ENCODE data around the genes SNAPC3 and PSIP1.

DNA sequence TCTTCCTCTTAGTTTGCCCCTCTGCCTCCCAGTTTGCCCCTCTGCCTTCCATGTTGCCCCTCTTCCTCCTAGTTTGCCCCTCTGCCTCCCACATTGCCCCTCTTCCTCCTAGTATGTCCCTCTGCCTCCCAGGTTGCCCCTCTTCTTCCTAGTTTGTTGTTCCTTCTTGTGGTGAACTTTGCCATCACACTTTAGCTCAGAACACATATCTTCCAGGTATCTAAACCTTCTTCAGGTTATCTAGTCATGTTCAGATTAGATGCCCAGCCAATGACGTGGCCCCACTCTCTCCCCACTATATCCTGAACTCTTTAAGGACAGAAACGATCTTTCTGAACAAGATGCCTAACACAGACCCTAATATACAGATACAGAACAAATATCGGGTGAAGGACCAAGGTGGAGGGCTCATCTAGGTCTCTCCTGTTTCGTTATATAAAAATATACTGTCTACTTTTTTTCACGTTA, 190.2 kb downstream of the NFIB start:
- PRO-cap, 2 experiments, result no peak in any of the 2 experiments

- PRO-cap, 2 experiments, result no peak in any of the 2 experiments
Observed at GRCh38 chr9:14256519-14256960, 57.4 kb downstream of the NFIB start.

GRCh38 chr9:14307933-14308364, 6.0 kb downstream of the NFIB start:
- PRO-cap, 2 experiments, result no peak in any of the 2 experiments

GRCh38 chr9:14345881-14346805, 32.2 kb upstream of the NFIB start:
- PRO-cap, 2 experiments, result no peak in any of the 2 experiments

- PRO-cap, 2 experiments, result no peak in any of the 2 experiments
Observed at GRCh38 chr9:14349738-14350523, 36.0 kb upstream of the NFIB start.

GRCh38 chr9:14351194-14351733, 37.3 kb upstream of the NFIB start:
- PRO-cap, 2 experiments, result no peak in any of the 2 experiments

- PRO-cap, 2 experiments, result no peak in any of the 2 experiments
Observed at GRCh38 chr9:14993824-14994341, 83.7 kb upstream of the FREM1 start.

DNA sequence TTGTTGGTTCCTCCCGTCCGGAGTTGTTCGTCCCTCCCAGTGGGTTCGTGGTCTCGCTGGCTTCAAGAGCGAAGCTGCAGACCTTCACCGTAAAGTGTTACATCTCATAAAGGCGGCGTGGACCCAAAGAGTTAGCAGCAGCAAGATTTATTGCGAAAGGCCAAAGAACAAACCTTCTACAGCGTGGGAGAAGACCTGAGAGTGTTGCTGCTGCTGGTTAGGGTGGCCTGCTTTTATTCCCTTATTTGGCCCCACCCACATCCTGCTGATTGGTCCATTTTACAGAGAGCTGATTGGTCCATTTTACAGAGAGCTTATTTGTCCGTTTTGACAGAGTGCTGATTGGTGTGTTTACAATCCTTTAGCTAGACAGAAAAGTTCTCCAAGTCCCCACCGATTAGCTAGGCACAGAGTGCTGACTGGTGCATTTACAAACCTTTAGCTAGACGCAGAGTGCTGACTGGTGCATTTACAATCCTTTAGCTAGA, 57.7 kb upstream of the SNAPC3 start:
- PRO-cap, 2 experiments, result no peak in any of the 2 experiments

GRCh38 chr9:15422093-15423357, at the start of gene SNAPC3:
TSS of gene SNAPC3 (plus strand) at chr9:15422876.
- PRO-cap, 2 experiments, result no peak in any of the 2 experiments

- PRO-cap, 2 experiments, result no peak in any of the 2 experiments
Observed at GRCh38 chr9:15473933-15474487, 36.8 kb downstream of the PSIP1 start.

DNA sequence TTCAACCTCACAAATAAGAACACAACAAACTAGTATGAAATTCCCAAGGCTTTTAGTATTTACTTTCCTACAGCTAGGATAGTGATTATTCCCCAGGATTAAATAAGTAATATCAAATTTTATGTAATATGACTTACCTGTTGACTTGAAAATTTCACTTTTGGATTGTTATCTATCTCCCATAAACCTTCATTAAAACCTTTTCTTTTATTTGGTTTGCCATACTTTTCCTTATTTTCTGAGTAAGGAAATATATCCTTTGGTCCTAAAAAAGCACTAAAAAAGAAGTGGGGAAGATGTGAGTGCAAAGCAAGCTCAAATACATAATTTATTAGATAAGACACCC, 20.9 kb downstream of the PSIP1 start:
- PRO-cap, 2 experiments, result no peak in any of the 2 experiments

- PRO-cap, 2 experiments, result peak in 1 of 2 experiments; most common minus-strand start chr9:15510962 (in 1)
Observed at GRCh38 chr9:15509918-15511187, at the start of gene PSIP1. TSS of gene PSIP1 (minus strand) at chr9:15510970.

DNA sequence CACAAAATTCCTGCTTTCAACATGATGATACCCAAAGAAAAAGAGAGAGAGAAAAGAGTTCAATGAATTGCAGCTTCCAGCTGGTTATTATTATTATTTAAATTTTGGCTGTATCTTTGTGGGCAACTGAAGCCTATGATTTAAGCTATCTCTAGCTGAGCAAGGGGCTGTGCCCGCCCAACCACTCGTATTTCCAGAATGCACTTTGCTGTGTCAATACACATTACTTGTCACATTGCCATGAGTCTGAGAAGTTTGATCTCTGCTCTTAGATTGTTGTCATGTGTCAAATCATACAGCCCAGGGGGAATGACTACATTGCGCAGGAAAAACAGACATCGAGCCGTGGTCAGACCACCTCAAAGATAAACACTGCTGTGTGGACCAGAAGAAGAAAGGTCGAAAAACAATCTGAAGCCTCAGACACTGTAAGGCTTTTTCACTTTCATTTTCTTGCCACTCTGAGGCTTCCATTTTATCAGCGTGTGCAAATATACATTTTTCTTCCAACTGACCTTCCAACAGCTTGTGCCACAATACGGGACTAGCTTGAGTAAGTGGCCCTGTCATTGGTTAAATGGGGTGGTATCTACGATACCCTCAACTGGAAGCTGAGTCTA, 603.2 kb downstream of the BNC2 start:
- PRO-cap, 2 experiments, result no peak in any of the 2 experiments

- PRO-cap, 2 experiments, result no peak in any of the 2 experiments
Observed at GRCh38 chr9:17230643-17231123, 95.8 kb downstream of the CNTLN start.

- PRO-cap, 2 experiments, result no peak in any of the 2 experiments
Observed at GRCh38 chr9:17268926-17269343, 134.1 kb downstream of the CNTLN start.

- PRO-cap, 2 experiments, result no peak in any of the 2 experiments
Observed at GRCh38 chr9:18184944-18185513, 288.9 kb upstream of the ADAMTSL1 start.

- PRO-cap, 2 experiments, result no peak in any of the 2 experiments
Observed at GRCh38 chr9:18610691-18611534, 137.0 kb downstream of the ADAMTSL1 start.

DNA sequence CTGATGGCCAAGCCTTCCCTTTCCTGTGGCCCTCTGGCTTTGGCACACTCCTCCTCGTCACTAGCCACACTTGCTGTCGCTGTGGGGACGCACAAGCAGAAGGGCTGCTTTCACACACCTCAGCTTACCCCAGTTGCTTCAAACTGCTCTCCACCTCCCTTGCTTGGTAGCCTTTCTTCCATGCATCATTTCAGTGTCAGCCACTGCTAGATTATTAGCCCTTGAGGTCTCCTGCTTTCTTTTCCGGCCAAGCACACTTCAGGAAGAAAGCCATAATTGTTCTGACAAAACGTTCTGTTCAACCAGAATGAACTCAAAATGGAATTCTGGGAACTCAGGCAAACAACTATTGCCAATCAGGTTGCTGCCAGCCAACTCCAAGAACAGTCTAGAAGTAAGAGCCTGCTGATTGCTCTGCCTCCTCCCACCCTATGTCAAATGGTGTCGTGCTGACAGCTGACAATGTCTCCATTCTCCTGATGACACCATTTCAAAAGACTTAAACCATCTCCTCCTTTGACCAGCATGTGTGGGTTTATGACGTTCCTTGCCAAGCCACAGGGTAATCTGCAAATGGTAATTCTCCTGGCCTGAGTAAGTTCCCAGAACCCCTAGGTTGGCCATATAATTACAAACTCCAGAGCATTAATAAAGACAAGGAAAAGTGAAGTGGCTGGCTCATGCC, 21.8 kb upstream of the PLIN2 start:
- PRO-cap, 2 experiments, result no peak in any of the 2 experiments

GRCh38 chr9:19155283-19156106, 28.2 kb upstream of the PLIN2 start:
- PRO-cap, 2 experiments, result no peak in any of the 2 experiments

DNA sequence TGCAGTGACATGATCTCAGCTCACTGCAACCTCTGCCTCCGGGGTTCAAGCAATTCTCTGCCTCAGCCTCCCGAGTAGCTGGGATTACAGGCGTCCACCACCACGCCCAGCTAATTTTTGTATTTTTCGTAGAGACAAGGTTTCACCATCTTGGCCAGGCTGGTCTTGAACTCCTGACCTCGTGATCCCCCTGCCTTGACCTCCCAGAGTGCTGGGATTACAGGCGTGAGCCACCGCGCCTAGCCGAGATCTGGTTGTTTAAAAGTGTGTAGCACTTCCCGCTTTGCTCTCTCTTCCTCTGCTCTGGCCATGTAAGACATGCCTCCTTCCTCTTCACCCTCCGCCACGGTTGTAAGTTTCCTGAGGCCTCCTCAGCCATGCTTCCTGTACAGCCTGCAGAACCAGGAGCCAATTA, 39.1 kb upstream of the PLIN2 start:
- PRO-cap, 2 experiments, result no peak in any of the 2 experiments

Measured in monocyte (primary cell).